ENCODE measurements around a stretch of chr2.

DNA sequence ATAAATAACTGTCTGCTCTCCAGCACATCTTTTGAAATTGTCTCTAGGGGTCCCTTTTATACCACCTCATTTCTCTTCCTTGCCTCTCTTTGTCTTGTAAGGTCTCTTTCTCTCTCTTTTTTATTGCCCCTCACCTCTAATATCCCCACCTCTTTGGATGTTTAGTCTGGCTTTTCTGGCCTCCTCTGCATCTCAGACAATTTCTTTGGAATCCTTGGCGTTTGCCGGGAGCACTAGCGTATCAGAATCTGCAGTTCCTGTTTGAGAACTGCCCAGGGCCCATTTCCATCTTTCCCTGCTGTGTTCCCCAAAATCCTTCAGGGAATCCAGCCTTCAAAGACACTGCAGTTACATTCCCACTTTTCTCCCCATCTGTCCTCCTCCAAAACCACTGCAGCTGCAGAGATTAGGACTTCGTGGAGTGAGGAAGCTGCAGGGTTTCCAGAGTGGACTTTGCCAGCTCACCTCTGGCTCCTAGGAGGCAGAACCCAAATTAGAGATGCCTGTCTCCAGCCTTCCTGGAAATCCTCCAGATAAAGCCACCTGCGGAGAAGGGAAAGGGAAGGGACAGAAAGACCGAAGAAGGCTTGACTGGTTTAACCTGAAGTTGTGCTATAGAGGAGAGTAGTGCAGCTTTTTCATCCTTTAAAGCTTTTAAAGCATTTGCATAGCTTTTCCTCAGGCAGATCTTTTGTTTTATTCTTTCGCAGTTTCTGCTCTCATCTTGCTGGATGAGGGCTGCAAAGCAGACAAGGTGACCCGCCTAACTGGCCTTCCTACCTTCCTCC lies 2.7 kb downstream of the VSNL1 start:
- RAMPAGE, long total RNA, result no peak
- RRBS, result no CpG with 5 or more reads among the region's 8 CpGs
PRO-cap:
- standard, result no peak
- CoPRO, capped RNA only, 2 experiments, result no peak in any of the 2 experiments
- CoPRO, capped and uncapped RNA, 2 experiments, result no peak in any of the 2 experiments
- CoPRO, uncapped RNA only, 2 experiments, result no peak in any of the 2 experiments
CAGE:
- cytosol, long polyA plus RNA, result no peak
- long polyA plus RNA, result no peak
- nucleolus, long total RNA, result no peak
- nucleus, long polyA plus RNA, result no peak

DNA sequence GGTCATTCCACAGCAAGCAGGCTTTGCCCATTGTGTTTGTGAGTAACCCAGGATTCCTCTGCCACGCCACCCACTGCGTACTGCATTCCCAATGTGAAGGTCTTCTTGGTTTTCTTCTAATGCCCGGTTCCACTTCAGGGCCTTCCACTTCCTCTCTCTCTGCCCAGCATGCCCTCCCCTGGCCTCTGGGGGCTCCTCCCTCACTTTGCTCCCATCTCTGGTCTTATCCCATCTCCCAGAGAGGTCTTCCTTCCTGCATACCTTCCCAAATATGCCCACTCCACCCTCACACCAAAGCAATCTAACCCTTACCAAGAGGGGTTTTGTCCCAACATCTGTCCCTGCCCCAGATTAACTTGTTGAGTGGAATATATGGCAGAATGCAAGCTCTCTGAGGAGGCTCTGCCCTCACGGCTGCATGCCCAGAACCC lies 103.6 kb downstream of the SMC6 start:
- RAMPAGE, long total RNA, result no peak
- RRBS, result no CpG with 5 or more reads among the region's 4 CpGs
PRO-cap:
- standard, result no peak
- CoPRO, capped RNA only, 2 experiments, result no peak in any of the 2 experiments
- CoPRO, capped and uncapped RNA, 2 experiments, result no peak in any of the 2 experiments
- CoPRO, uncapped RNA only, 2 experiments, result no peak in any of the 2 experiments
CAGE:
- cytosol, long polyA plus RNA, result no peak
- long polyA plus RNA, result no peak
- nucleolus, long total RNA, result no peak
- nucleus, long polyA plus RNA, result no peak

DNA sequence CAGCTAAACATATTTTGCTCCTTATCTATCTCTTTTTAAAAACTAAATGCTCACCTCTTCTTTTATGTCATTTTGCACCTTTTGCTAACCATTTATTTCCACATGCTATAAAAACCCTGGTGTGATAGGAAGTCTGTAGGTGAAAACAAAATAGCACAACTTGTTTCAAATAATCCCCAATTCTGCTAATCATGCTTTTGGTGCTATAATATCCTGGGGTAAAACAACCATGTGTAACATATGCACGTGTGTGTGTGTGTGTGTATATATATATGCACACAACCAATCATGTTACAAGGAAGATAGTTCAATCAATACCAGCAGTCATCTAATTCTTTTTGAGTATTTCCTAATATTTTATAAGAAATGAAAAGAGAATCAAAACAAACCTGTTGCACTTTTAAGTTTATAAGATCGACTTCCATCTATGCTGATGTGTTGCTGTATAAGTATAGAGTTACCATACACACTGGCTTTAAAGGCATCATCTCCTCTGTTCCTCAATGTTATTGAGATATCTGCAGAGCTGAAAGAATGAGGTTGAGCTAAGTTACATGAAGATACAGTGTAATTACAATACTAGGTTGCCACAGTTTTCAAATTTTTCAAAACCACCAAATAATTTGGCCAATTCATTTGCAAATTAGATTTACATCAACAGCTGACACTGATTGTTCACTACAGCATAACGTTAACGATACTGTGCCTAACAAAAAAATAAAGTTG lies 22.1 kb downstream of the SMC6 start:
- RAMPAGE, long total RNA, result no peak
- RRBS, result no CpG with 5 or more reads among the region's 4 CpGs
PRO-cap:
- standard, result no peak
- CoPRO, capped RNA only, 2 experiments, result no peak in any of the 2 experiments
- CoPRO, capped and uncapped RNA, 2 experiments, result no peak in any of the 2 experiments
- CoPRO, uncapped RNA only, 2 experiments, result peak in 1 of 2 experiments; most common minus-strand start position 171 of the sequence (in 1)
CAGE:
- cytosol, long polyA plus RNA, result no peak
- long polyA plus RNA, result no peak
- nucleolus, long total RNA, result no peak
- nucleus, long polyA plus RNA, result no peak

DNA sequence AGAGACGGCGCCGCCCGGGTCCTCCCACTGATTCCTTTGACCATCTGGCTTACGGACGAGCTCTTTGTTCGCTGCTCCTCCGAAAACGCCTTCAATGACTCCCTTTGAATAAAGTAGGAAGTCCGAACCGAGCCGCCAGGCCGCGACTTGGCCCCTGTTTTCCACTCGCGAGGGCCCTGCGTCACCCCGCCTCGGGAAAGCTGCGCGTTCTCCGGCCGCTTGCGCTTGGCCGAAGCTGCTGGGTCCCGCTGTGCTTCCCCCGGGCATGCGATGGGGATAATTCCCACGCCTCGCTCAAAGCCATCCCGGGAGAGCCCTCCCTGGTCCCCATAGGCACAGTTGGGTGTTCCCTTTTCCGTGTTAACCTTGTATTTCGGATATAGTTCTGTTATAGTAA lies 426 bp downstream of the GEN1 start:
- RAMPAGE, long total RNA, result no peak
- RRBS, result 2% methylated on average over 9 of the region's 33 CpGs
PRO-cap:
- standard, result bidirectional peak, plus-strand start at position 27 of the sequence, minus-strand start at position 38 of the sequence
- CoPRO, capped RNA only, 2 experiments, result no peak in any of the 2 experiments
- CoPRO, capped and uncapped RNA, 2 experiments, result no peak in any of the 2 experiments
- CoPRO, uncapped RNA only, 2 experiments, result no peak in any of the 2 experiments
CAGE:
- cytosol, long polyA plus RNA, result no peak
- long polyA plus RNA, result no peak
- nucleolus, long total RNA, result no peak
- nucleus, long polyA plus RNA, result no peak

- RAMPAGE, long total RNA, result no peak
- RRBS, result no CpG with 5 or more reads among the region's 6 CpGs
PRO-cap:
- standard, result no peak
- CoPRO, capped RNA only, 2 experiments, result no peak in any of the 2 experiments
- CoPRO, capped and uncapped RNA, 2 experiments, result no peak in any of the 2 experiments
- CoPRO, uncapped RNA only, 2 experiments, result no peak in any of the 2 experiments
CAGE:
- cytosol, long polyA plus RNA, result no peak
- long polyA plus RNA, result no peak
- nucleolus, long total RNA, result no peak
- nucleus, long polyA plus RNA, result no peak
Observed at GRCh38 chr2:17934587-17935163, 56.2 kb downstream of the KCNS3 start.

DNA sequence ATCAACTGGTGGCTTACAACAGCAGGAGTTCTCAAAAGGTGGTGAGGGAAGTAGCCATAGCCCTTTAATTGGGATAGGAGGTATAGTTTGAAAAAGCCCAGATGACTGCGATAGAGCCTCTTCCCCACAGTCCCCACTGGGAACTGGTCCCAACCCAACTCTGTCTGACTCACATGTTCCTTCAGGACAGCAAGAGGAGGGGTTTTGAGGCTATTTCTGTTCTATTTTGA lies 98.2 kb downstream of the KCNS3 start:
- RAMPAGE, long total RNA, result no peak
- RRBS, result no CpG with 5 or more reads among the region's 1 CpG
PRO-cap:
- standard, result no peak
- CoPRO, capped RNA only, 2 experiments, result no peak in any of the 2 experiments
- CoPRO, capped and uncapped RNA, 2 experiments, result no peak in any of the 2 experiments
- CoPRO, uncapped RNA only, 2 experiments, result no peak in any of the 2 experiments
CAGE:
- cytosol, long polyA plus RNA, result no peak
- long polyA plus RNA, result no peak
- nucleolus, long total RNA, result no peak
- nucleus, long polyA plus RNA, result no peak

- RAMPAGE, long total RNA, result no peak
- RRBS, result no CpG with 5 or more reads among the region's 5 CpGs
PRO-cap:
- standard, result no peak
- CoPRO, capped RNA only, 2 experiments, result no peak in any of the 2 experiments
- CoPRO, capped and uncapped RNA, 2 experiments, result no peak in any of the 2 experiments
- CoPRO, uncapped RNA only, 2 experiments, result no peak in any of the 2 experiments
CAGE:
- cytosol, long polyA plus RNA, result no peak
- long polyA plus RNA, result no peak
- nucleolus, long total RNA, result no peak
- nucleus, long polyA plus RNA, result no peak
Observed at GRCh38 chr2:18480023-18480576, 80.4 kb downstream of the RDH14 start.

GRCh38 chr2:18559442-18559605 lies 1.1 kb downstream of the RDH14 start:
- RAMPAGE, long total RNA, result no peak
PRO-cap:
- standard, result no peak
- CoPRO, capped RNA only, 2 experiments, result no peak in any of the 2 experiments
- CoPRO, capped and uncapped RNA, 2 experiments, result no peak in any of the 2 experiments
- CoPRO, uncapped RNA only, 2 experiments, result no peak in any of the 2 experiments
CAGE:
- cytosol, long polyA plus RNA, result no peak
- long polyA plus RNA, result no peak
- nucleolus, long total RNA, result no peak
- nucleus, long polyA plus RNA, result no peak

- RAMPAGE, long total RNA, result no peak
- RRBS, result no CpG with 5 or more reads among the region's 1 CpG
PRO-cap:
- standard, result no peak
- CoPRO, capped RNA only, 2 experiments, result no peak in any of the 2 experiments
- CoPRO, capped and uncapped RNA, 2 experiments, result no peak in any of the 2 experiments
- CoPRO, uncapped RNA only, 2 experiments, result no peak in any of the 2 experiments
CAGE:
- cytosol, long polyA plus RNA, result no peak
- long polyA plus RNA, result no peak
- nucleolus, long total RNA, result no peak
- nucleus, long polyA plus RNA, result no peak
Observed at GRCh38 chr2:18559606-18559676, 1.0 kb downstream of the RDH14 start.

DNA sequence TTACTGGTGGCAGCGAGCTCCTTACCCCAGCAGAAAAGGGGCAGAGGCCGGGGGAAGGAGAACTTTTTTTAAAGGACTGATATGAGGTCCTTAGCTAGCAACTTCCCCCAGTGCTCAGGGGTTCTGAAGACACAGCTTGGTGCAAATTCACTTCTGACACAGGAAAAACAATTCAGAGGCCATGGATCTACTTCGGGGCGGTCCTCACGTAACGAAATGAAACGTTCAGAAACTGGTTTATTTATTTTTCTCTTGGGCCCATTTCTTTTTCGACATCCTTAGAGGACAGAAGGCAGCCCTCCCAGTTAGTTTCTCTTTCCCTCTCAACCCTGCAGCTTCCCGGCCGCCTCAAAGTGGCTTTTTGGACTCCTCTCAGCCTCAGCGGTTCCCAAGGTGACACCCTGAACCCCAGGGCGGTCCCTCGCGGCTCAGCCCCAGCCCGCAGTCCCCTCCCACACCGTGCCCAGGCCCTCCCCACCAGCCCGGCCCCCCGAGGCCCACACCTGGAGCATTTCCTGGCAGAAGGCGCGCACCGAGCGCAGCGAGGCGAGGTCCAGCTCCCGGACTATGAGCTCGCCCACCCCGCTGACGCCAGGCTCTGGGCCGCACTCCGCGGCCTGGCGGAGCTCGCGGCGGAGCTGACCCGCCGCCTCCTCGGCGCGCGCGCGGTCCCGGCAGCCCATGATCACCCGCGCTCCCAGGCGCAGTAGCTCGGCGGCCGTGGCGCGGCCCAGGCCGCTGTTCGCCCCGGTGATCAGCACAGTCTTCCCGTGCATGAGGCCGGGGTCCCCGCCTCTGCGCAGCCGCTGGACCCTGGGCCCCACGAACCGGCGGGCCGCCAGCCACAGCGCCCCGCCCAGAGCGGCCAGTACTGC lies 539 bp downstream of the RDH14 start:
- RAMPAGE, long total RNA, result no peak
- RRBS, result 2% methylated on average over 30 of the region's 67 CpGs
PRO-cap:
- standard, result bidirectional peak, plus-strand start at position 477 of the sequence, minus-strand start at position 395 of the sequence; bidirectional peak, plus-strand start at position 521 of the sequence, minus-strand start at position 799 of the sequence
- CoPRO, capped RNA only, 2 experiments, result peak in 2 of 2 experiments; most common plus-strand start position 521 of the sequence (in 2); most common minus-strand start position 217 of the sequence (in 1)
- CoPRO, capped and uncapped RNA, 2 experiments, result peak in 2 of 2 experiments; most common plus-strand start position 521 of the sequence (in 1); most common minus-strand start position 242 of the sequence (in 1)
- CoPRO, uncapped RNA only, 2 experiments, result peak in 1 of 2 experiments; most common plus-strand start position 528 of the sequence (in 1); most common minus-strand start position 243 of the sequence (in 1)
CAGE:
- cytosol, long polyA plus RNA, result no peak
- long polyA plus RNA, result no peak
- nucleolus, long total RNA, result no peak
- nucleus, long polyA plus RNA, result no peak

DNA sequence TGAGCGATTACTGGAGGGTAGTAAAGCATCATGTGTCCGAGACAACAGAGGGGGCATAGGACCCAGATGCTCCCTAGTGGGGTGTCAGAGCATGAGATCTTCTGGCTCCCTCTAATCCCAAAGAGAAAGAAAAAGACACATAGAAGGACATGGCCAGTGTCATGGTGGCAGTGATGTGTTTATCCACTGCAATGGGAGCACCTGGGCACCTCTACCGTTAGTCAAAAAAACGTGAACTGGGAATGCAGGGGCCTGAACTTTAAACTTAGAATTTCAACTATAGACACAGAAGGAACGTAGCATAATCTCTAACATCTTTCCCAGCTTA lies 89.3 kb upstream of the OSR1 start:
- RAMPAGE, long total RNA, result no peak
- RRBS, result no CpG with 5 or more reads among the region's 5 CpGs
PRO-cap:
- standard, result no peak
- CoPRO, capped RNA only, 2 experiments, result no peak in any of the 2 experiments
- CoPRO, capped and uncapped RNA, 2 experiments, result no peak in any of the 2 experiments
- CoPRO, uncapped RNA only, 2 experiments, result no peak in any of the 2 experiments
CAGE:
- cytosol, long polyA plus RNA, result no peak
- long polyA plus RNA, result no peak
- nucleolus, long total RNA, result no peak
- nucleus, long polyA plus RNA, result no peak

DNA sequence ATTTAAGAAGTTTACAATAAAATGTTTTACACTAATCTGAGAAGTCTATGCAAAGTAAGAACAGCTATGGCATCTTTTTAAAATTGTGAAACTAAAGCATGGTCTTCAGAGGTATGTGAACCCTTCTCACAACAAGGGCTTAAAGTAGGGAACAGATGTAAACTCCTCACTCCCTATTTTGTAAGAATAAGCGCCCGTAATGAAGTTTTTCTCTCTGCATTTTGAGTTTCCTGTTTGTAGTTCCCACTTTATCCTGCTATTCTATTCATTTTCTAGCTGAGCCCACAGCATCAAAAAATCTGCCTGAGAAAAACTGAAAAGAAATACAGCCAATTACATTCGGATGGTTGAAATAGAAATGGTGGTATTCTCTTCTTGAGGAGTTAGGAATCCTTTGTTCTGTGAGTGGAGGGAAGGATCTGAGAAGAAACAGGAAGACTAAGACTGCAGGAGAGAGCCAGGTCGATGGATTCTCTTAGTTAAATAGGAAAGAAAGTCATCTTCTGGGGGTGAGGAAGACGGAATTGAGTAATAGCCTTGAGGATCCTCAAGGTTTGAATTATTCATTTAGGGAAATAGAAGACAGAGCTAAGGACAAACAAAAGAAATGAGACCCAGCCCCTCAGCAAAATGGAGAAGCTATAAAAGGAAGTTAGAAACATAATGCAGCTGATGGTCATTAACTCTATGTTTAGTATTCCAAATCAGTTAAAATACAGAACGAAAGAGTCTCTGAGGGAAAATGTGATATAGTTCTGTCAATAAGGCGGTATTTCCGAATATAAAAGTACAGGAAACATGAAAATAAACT lies 1.9 kb downstream of the LAPTM4A start:
- RAMPAGE, long total RNA, result no peak
- RRBS, result no CpG with 5 or more reads among the region's 8 CpGs
PRO-cap:
- standard, result no peak
- CoPRO, capped RNA only, 2 experiments, result no peak in any of the 2 experiments
- CoPRO, capped and uncapped RNA, 2 experiments, result no peak in any of the 2 experiments
- CoPRO, uncapped RNA only, 2 experiments, result no peak in any of the 2 experiments
CAGE:
- cytosol, long polyA plus RNA, result no peak
- long polyA plus RNA, result no peak
- nucleolus, long total RNA, result no peak
- nucleus, long polyA plus RNA, result no peak

GRCh38 chr2:20067703-20068110 lies 16.3 kb upstream of the LAPTM4A start:
- RAMPAGE, long total RNA, result no peak
- RRBS, result no CpG with 5 or more reads among the region's 4 CpGs
PRO-cap:
- standard, result no peak
- CoPRO, capped RNA only, 2 experiments, result no peak in any of the 2 experiments
- CoPRO, capped and uncapped RNA, 2 experiments, result no peak in any of the 2 experiments
- CoPRO, uncapped RNA only, 2 experiments, result no peak in any of the 2 experiments
CAGE:
- cytosol, long polyA plus RNA, result no peak
- long polyA plus RNA, result no peak
- nucleolus, long total RNA, result no peak
- nucleus, long polyA plus RNA, result no peak

DNA sequence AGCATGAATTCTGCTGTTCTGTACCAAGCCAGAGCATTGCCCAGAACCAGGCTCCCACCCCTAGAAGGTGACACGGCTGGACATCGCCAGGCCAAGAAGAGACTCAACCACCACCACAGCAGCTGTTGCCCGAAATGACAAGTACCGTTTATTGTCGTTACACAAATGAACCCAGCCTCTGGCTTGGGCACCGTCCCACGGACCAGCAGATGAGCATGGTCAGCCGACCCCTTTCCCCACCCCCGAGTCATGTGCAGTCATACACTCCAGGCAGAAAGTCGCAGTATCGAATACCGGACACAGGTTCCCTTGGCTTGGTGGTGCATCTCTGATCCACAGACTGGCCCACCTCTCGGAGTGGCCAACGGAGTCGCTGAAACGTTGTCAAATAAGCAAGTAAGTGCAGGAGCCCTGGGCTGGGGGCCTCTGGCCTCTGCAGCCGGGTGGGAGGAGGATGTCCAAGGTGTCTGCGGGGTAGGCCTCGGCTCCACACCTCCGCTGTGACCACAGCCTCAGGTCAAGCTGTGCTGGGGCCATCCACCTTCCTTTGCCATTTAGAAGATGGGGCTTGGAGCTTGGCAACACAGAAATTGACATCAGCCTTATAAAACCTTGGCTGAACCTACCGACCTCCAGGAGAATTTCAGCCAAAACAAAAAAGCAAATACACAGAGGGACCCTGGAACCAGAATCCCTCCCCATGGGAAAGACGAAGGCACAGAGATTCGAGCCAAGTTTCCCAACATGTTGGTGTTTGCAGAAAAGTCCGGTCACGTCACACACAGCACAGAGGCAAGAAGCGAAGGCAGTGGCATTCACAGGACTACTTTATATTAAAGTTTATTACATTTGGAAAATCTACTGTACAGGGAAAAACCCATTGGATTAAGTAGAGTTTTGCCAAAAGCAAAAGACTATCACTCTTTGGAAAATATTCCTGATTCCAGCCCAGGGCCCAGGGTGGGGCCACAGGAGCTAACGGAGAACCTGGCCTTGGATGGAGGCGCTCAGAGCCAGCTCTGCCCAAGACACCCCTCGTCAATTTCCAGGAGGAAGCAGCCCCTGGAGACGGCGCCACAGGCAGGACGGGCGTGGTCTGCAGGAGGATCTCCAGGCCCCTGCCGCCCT lies 23.9 kb downstream of the SDC1 start:
- RAMPAGE, long total RNA, result no peak
- RRBS, result no CpG with 5 or more reads among the region's 34 CpGs
PRO-cap:
- standard, result no peak
- CoPRO, capped RNA only, 2 experiments, result no peak in any of the 2 experiments
- CoPRO, capped and uncapped RNA, 2 experiments, result no peak in any of the 2 experiments
- CoPRO, uncapped RNA only, 2 experiments, result no peak in any of the 2 experiments
CAGE:
- cytosol, long polyA plus RNA, result no peak
- long polyA plus RNA, result no peak
- nucleolus, long total RNA, result no peak
- nucleus, long polyA plus RNA, result no peak

- RAMPAGE, long total RNA, result no peak
- RRBS, result no CpG with 5 or more reads among the region's 9 CpGs
PRO-cap:
- standard, result no peak
- CoPRO, capped RNA only, 2 experiments, result no peak in any of the 2 experiments
- CoPRO, capped and uncapped RNA, 2 experiments, result no peak in any of the 2 experiments
- CoPRO, uncapped RNA only, 2 experiments, result no peak in any of the 2 experiments
CAGE:
- cytosol, long polyA plus RNA, result no peak
- long polyA plus RNA, result no peak
- nucleolus, long total RNA, result no peak
- nucleus, long polyA plus RNA, result no peak
Observed at GRCh38 chr2:20201800-20201990, 23.2 kb downstream of the SDC1 start.

GRCh38 chr2:20210190-20211295 lies 14.4 kb downstream of the SDC1 start:
- RAMPAGE, long total RNA, result no peak
- RRBS, result 100% methylated on average over 1 of the region's 16 CpGs
PRO-cap:
- standard, result no peak
- CoPRO, capped RNA only, 2 experiments, result no peak in any of the 2 experiments
- CoPRO, capped and uncapped RNA, 2 experiments, result no peak in any of the 2 experiments
- CoPRO, uncapped RNA only, 2 experiments, result no peak in any of the 2 experiments
CAGE:
- cytosol, long polyA plus RNA, result no peak
- long polyA plus RNA, result no peak
- nucleolus, long total RNA, result no peak
- nucleus, long polyA plus RNA, result no peak

DNA sequence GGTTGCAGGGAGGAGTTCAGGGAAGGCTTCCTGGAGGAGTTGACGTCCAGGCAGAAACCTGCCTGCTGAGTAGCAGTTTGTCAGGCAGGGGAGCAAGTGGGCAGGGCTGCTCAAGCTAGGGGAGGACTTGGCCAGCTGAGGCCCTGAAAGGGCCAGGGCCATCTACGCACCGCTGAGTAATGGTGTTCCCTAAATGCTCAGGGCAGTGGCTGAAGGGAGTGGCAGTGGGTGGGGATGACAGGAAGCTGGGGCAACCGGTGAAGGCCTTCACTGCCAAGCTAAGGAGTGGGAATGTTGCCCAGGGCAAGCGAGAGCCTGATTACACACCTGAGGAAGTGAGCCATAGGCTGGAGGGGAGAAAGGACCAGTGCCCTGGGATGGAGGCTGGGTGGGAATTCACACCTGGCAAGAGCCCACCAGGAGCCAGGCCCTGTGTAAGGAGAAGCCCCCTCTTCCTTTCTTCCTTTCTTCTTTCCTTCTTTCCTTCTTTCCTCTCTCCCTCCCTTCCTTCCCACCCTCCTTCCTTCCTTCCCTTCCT lies 11.1 kb upstream of the SDC1 start:
- RAMPAGE, long total RNA, result no peak
- RRBS, result no CpG with 5 or more reads among the region's 5 CpGs
PRO-cap:
- standard, result no peak
- CoPRO, capped RNA only, 2 experiments, result no peak in any of the 2 experiments
- CoPRO, capped and uncapped RNA, 2 experiments, result no peak in any of the 2 experiments
- CoPRO, uncapped RNA only, 2 experiments, result no peak in any of the 2 experiments
CAGE:
- cytosol, long polyA plus RNA, result no peak
- long polyA plus RNA, result no peak
- nucleolus, long total RNA, result no peak
- nucleus, long polyA plus RNA, result no peak

- RAMPAGE, long total RNA, result no peak
- RRBS, result no CpG with 5 or more reads among the region's 8 CpGs
PRO-cap:
- standard, result no peak
- CoPRO, capped RNA only, 2 experiments, result no peak in any of the 2 experiments
- CoPRO, capped and uncapped RNA, 2 experiments, result no peak in any of the 2 experiments
- CoPRO, uncapped RNA only, 2 experiments, result no peak in any of the 2 experiments
CAGE:
- cytosol, long polyA plus RNA, result no peak
- long polyA plus RNA, result no peak
- nucleolus, long total RNA, result no peak
- nucleus, long polyA plus RNA, result no peak
Observed at GRCh38 chr2:20236522-20237074, 11.7 kb upstream of the SDC1 start.

DNA sequence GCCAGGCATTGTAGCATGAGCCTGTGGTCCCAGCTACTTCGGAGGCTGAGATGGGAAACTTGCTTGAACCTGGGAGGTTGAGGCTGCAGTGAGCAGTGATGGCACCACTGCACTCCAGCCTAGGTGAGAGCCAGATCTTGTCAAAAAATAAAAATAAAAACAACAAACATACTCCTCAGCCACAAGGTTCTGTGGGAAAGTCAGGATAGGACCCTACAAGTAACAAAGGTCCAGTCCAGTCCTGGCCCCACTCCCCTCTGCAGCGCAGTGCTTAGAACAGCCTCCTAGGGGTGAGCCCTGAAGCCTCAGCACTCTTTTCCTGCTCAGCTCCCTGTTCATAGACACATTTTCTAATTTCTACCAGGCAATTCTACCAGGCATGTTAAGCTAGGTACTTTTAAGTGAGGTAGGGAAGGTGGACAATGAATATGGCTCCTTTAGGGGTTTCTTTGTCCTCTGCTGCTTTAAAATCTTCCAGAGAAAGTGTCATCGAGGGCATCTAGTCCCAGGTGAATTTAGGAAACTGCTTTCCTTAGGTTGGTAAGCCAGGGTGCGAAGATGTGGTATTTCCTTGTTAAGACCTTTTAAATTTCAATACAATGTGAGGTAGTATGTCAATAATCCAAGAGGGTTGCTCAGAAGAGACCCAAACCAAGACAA lies 22.2 kb upstream of the SDC1 start:
- RAMPAGE, long total RNA, result no peak
- RRBS, result no CpG with 5 or more reads among the region's 4 CpGs
PRO-cap:
- standard, result no peak
- CoPRO, capped RNA only, 2 experiments, result no peak in any of the 2 experiments
- CoPRO, capped and uncapped RNA, 2 experiments, result no peak in any of the 2 experiments
- CoPRO, uncapped RNA only, 2 experiments, result peak in 2 of 2 experiments; most common minus-strand start position 155 of the sequence (in 1)
CAGE:
- cytosol, long polyA plus RNA, result no peak
- long polyA plus RNA, result no peak
- nucleolus, long total RNA, result no peak
- nucleus, long polyA plus RNA, result no peak